ENCODE results near the gene TAS1R1.

DNA sequence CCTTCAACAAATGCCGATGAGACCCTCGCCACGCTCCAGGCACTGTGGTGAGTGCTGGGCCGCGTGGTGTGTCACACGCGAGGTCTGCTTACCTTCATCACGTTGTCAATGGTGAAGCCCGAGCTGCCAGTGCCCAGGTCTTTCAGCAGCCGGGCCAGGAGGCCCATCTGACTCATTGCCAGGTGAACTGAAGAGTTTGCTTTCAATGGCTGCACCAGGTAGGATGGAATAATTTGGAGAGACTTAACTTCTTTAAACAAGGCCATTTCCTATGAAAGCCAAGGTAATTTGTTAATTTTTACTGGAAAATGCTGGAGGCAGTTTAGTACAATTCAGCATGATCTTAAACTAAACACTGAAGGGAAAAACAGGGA is 26.1 kb downstream of the CEP104 start:
- PRO-cap, result no peak

- PRO-cap, result no peak
These were observed 349.3 kb upstream of the AJAP1 start for GRCh38 chr1:4305106-4305528.

- PRO-cap, result no peak
These were observed 117.5 kb downstream of the NPHP4 start for GRCh38 chr1:5874570-5875260.

GRCh38 chr1:5922757-5923215 is 69.4 kb downstream of the NPHP4 start:
- PRO-cap, result no peak

- PRO-cap, result no peak
These were observed 1.6 kb upstream of the NPHP4 start for GRCh38 chr1:5993718-5994378.

GRCh38 chr1:6016174-6017010 is 24.2 kb upstream of the NPHP4 start:
- PRO-cap, result no peak

DNA sequence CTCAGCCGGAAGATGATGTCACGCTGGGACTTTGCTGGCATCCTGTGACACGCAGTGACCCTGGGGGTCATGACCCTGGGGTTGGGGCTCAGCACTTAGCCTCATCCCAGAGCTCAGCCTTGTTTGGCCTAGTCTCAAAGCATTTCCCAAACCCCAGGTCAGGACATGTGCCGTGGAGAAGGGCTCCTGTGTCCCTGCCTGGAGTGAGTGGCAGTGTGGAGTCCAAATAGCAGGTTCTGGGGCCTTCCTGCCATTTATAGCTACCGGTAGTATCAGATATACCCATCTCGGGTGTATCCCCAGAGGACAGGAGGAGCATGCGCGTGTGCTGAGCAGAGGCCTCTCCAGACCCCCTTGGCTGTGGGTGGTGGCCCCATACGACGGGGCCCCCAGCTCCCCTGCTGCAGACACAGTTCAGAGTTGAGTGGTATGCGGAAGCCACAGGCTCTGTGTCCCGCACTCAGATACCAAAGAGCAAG is 377 bp upstream of the KCNAB2 start:
- PRO-cap, result no peak

- PRO-cap, result no peak
These were observed 7.5 kb downstream of the KCNAB2 start for GRCh38 chr1:6052848-6053857.

DNA sequence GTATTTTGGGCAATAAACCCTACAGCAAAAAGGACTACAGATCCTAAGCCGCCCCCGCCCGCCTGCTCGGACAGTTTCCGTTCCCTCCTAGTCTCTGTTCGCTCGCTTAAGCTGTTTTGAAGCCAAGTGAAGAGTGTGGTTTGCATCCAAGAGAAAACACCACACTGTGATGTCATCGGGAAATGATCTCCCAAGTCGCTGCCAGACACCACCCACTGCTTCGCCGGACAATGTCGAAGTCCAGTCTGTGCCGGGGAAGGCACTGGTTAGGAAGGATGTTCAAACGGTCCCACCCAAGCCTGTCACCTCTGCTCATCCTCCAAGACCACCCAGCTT is 52.8 kb downstream of the KCNAB2 start:
- PRO-cap, result no peak

DNA sequence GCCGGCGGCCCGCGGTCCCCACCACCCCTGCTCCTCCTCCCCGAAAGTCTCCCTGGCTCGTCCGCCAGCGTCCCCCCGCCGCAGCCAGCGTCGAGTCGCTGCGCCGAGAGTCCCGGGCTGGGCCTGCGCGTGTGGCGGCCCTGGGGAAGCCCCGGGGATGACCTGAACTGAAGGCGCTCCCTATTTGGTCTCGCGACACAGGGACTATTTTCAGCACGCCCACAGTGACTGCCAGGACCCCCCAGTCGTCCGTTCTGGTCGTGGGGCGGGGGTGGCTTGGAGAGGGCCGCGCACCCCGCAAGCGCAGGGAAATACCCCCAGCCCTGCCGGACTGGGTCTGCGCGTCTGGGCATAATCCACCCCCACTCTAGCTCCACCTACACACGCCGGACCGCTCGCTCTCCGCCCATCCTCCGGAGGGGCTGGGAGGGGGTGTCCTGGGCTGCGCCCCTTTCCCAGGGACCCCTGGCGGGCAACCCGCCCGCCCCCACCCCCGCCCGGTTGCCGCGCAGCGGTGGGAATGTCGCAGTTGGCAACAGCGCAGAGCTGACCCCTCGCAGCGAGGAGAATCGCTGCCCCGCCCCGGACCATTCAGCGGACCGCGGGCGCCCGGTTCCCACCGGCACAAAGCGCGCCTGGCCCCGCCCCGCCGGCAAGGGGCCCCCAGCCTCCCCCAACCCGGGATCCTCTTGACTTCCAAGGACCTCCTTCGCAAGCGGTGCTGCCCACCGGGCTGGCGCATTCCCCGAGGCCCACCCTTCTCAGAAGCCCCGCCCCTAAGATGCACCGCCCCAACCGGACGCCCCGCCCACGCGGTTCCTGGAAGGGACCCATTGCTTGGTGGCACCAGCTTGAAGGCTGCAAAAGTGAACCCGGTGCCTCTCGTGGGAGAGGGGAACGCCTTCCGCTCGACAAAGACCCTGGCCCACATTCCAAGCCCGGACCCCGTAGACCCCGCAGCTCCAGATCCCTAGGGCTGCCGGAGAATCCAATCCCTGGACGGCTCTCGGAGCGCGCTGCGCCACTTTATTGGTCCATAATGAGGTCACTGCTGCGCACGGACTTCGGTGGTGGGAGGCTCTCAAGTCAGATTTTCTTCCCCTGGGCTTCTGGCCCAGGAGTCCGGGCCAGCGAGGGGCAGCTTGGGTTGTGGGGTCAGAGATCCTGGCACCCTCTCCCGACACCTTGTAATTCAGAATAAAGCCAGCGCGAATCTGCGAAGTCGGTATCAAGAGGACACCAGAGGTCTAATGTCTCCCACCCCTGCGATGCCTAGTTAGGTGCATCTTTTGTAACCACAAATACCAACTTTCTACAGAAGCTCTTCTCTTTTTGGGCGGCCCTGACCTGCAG is 1.8 kb downstream of the HES3 start:
- PRO-cap, result no peak

DNA sequence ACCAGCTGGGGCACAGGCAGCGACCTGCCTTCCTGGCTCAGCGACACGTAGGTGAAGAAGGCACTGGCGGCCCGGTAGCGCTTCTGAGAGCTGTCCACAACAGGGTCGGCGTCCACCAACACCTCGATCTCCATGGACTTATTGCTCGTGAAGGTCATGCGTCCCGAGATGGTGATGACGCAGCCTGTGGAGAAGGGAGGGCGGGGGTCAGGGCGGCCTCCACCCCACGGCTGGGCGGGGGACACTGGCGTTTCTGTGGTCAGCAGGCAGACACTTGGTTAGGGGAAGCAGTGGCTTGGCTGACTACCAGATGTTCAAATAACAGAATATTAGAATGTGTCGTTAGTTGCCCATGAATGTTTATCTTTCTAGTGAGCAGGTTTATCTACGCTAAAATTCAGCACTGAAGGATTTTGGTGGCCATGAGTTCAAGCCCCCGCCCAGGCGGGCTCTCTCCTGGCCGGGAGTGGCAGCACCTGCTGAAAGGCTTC is 20.2 kb upstream of the GPR153 start:
- PRO-cap, result no peak

DNA sequence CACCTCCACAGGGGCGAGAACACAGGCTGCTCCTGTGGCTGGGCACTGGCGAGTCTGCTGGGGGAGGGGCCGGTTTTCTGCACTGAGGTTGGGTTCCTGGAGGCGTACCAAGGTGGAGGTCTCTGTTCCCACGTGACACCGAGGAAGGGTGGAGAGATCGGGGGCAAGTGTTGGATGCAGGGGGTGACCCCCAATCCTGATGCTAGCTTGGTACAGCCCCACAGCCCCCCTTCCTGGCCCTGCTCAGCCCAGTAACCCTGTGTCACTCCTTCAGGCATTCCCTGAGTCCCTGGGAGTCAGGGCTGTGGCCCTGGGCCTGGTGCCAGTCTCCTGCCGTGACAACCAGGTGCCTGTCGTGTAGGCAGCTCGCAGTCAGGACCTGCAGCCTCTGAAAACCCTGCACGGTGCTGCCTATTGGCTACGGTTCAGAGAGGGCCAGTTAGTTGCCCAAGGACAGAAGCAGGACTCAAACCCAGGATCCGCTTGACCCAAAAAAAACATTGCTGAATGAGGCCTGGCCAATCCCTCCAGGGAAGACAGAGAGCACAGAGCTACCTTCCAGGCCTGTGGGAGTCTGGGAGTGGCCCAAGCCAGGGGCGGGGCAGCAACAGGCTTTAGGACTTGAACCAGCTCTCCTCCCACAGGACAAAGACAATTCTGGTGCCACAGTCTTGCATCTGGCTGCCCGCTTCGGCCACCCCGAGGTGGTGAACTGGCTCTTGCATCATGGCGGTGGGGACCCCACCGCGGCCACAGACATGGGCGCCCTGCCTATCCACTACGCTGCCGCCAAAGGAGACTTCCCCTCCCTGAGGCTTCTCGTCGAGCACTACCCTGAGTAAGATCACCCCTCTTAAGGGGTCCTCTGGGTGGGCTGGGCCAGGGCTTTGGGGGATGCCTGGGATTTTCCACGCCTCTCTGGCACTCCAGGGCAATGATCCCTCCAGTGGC is 3.3 kb downstream of the ESPN start:
- PRO-cap, result no peak

DNA sequence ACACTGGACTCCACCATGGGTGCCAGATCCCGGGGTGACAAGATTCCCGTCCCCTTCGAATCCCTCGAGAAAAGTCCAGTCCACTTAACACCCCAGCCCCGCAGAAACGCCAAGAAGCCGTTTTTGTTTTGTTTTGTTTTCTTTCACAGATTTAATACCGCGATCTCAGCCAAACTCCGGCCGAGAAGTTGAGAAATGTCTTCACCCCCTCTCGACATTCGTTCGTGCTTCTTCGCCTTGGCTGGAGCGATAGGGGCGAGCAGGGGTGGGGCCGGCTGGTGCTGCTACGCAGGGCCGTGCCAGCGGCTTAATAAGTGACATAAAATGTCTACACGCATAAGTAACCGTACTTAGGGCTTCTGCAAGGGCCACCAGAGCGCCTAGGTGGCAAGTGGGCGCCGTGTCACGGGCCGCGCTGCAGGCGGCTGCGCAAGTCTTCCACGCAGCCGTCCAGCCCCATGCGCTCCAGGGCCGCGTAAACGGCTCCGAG is 4.9 kb downstream of the TNFRSF25 start:
- PRO-cap, result no peak

GRCh38 chr1:6555009-6555597 is at the start of gene TAS1R1:
TAS1R1 (plus strand) TSS chr1:6555307.
- PRO-cap, result no peak

DNA sequence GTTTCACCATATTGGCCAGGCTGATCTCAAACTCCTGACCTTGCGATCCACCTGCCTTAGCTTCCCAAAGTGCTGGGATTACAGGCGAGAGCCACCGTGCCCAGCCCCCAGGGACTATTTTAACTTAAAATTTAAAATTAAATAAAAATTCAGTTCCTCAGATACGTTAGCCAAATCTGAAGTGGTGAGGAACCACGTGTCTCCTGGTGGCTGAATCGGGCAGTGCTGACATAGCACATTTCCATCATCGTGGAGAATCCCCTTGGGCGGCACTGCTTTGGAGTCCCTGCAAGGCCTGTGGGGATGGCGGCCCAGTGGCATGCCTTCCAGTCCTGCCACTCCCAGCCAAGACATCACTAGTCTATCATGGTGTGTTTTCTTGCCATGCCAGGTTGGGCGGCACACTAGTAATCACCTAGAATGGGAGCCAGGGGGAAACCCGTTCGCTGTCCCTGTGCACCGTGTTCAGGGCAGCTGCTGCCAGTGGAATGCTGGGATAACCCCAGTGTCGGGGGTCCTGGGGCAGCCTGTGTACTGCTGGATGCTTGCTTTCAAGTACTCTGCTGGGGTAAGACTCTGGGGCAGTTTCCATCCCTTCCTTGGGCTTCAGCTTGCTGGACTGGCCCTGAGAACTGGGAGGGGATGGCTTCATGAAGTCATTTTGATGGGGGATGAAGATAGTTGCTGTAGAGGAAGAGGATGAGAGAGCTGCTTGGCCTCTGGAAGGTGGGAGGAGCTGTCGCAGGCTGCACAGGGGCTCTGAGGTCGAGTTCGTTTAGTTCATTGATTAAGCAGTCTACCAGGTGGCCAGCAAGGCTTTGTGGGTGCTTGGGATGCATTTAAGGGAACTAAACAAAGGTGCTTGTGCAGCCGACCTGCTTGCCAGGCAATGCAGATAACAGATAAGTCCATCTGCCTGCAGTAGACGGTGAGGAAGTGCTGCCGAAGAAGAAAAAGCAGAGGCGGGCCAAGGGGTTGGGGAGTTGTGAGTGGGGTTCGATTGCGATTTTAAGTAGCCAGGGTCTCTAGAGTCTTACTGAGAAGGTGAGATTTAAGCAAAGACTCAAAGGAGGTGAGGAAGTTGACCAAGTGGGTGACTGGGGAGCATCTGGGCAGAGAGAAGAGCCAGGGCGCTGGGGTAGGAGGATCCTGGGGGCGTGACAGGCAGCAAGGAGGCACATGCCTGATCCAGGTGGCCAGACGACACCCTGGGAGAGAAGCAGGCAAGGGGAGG is 4.7 kb downstream of the ZBTB48 start:
- PRO-cap, result no peak

DNA sequence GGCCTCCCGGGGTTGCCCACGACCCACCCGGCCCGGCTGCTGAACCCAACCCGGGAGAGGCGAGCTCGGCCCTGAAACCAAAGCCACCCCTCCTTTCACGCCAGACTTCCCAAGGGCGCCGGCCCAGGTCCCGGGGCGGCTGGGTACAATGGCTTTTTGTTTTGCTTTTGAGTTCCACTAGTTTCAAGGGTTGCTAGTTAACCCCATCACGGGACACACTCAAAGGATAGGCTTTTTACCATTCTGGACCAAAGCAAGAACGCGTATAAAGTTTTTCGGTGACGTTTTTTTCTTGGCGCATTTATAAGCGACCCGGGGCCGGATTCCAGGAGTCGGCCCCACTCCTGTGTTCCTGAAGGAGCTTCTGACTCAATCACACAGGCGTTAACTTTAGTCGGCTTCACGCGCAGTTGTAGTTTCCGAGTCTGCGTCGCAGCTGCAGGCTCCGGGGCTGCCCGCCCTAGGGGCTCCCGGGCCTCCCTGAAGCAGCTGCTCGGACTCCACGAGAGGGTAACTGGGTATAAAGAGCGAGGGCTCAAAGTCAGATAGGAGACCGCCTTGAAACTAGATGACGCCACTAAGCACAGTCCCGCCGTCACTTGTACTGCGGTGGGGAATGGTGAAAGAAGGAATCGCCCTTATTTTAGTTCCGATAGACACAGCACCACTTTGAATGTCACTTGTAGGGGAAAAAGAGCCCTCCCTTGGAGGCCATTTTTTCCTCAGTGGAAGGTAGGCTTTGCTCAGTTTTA is 683 bp upstream of the KLHL21 start:
- PRO-cap, result bidirectional peak, plus-strand start at position 409 of the sequence, minus-strand start at position 516 of the sequence

DNA sequence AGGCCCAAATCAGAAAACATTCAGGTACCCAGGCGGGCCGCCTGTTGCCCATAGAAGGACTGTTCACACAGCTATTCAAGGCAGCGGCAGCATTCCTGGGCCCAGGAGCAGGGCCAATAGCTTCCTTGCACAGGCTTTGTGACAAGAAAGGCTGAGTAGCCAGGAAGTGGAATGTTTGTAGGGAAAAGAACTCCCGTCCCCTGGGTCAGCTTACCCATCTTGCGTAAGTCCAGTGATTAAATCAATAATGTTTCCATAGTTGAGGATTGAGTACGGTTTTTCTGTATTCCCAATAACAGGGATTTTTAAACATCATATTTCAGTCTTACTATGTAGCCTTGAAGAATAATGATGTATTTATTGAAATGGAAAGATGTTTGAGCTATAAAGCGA is 1.6 kb upstream of the KLHL21 start:
- PRO-cap, result bidirectional peak, plus-strand start at position 174 of the sequence, minus-strand start at position 118 of the sequence

DNA sequence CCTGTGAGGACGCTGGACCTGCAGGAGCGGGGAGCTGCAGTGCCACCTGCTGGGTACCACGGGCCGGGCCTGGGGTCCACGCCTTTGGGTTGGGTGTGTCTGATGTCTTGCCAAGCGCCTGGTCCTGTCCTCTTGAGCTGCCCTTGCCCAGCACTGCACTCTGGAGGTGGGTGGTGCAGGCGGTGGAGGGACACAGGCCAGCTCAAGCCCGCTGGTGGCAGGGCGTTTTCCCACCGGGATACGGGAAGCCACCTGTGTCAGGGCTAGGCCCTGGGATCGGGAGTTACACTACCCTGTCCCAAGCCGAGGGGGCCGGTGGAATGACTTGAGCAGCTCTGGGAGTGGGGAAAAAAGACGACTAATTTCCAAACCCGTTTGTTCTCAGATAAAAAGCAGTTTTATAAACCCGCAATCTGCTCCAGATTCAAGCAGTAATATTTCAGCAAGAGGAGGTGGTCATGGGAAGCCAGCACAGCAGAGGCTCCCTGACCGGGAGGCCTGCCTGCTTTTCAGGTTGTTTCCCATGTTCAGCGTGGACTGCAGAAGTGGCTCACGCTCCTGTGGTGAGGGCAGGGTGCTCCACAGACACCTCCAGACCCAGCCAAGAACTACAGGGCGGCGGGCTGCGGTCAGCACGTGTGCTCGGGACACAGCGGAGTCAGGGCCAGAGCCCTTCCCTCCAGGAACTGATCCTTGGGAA is 10.2 kb downstream of the THAP3 start:
- PRO-cap, result no peak

DNA sequence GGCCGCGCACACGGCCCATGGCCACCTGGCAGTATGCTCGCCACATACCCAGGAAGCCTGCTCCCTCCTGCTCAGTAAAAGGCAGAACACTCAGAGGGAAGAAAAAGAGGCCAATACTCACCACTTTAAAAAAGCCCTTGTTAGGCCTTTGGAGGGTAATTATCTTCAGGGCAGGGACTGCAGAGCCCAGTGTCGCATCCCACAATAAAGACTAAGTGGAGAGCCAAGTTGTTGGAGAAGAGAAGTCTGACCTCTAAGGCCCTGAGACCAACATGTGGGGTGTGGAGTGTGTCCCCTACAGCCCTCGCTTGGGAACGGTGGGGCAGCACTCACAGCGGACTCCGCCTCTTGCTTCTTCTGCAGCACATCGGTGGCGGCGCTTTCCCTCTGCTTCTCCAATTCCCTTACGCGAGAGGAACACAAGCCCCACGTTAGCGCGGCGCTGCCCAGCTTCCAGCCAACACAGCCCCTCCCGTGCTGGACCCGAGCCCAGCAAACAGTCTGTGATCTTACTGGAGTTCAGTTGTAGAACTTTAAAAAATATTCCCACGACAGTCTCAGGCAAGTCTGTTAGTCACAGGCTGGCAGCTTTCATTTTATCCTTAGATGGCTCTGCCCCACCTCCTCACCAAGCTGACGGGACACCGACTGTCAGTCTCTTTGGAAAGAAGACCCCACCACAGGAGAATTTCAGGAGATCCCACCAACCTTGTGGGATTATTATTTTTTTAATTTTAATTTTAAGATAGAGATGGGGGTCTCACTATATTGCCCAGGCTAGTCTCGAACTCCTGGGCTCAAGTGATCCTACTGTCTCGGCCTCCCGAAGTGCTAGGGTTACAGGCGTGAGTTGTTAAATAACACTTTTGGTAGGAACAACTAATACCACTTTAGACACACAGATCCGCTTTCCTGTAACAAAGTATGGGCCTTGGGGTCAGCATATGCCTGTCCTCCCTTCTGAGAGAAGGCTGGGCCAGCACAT is 13.6 kb downstream of the THAP3 start:
- PRO-cap, result unidirectional peak, minus-strand start at position 361 of the sequence

DNA sequence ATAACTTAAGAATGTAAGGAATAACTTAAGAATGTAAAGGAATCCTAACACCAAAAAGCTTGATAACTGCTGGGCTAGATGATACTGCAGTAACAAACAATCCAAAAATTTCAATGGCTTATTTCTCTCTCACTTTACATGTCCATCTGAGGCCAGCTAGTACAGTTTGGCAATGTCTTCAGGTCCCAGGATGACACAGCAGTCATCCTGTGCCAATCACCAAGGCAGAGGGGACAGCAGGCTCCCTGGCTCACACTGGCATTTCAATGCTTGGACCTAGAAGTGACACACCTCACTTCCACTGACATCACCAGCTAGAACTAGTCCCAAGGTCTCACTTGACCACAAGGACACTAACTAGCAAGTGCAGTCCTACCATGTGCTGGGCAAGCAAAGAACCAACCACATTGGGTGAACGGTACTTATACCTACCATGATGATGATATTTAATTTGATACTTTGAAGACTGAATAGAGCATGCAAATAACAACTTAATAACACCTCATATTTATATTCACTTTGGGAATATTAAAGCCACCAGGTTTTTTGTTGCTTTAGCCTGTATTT is 15.2 kb downstream of the DNAJC11 start:
- PRO-cap, result no peak